Iris pigment epithelial cell (primary cell): ENCODE results near the gene SNX24.

- RRBS: 2% methylated on average over 33 of the region's 97 CpGs
Measured at GRCh38 chr5:122845184-122846206, at the start of gene SNX24. SNX24 (plus strand) TSS chr5:122845613.

- RRBS: no CpG with 5 or more reads among the region's 2 CpGs
Measured at GRCh38 chr5:123019622-123020024, 16.9 kb downstream of the PPIC start.

GRCh38 chr5:123035651-123036321 lies 739 bp downstream of the PPIC start:
- RRBS: under 1% methylated on average over 15 of the region's 47 CpGs

DNA sequence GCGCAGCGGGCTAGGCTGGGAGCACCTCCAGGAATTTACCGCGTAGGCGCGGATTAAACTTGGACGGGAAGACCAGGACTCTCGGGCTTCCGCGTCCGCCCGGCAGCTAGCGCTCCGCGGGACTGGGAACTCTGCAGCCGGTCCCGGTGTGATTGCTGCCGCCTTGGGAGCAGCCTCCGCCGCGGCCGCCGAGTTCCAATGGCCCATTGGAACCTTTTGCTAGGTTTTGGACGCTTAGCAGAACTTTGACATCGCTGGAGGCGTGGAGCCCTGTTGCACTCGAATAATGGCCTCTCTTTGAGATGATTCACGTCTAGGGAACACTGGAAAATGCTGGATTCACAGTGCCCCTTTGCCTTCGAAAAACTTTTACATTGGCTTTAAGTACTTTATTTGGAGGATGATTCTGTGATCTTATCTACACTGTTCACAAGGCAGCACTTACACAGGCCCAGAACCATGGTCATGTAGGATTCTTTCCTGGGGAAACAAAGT lies 459 bp upstream of the PPIC start:
- RRBS: 4% methylated on average over 8 of the region's 29 CpGs

GRCh38 chr5:123119281-123119970 lies 30.4 kb downstream of the PRDM6 start:
- RRBS: no CpG with 5 or more reads among the region's 8 CpGs

DNA sequence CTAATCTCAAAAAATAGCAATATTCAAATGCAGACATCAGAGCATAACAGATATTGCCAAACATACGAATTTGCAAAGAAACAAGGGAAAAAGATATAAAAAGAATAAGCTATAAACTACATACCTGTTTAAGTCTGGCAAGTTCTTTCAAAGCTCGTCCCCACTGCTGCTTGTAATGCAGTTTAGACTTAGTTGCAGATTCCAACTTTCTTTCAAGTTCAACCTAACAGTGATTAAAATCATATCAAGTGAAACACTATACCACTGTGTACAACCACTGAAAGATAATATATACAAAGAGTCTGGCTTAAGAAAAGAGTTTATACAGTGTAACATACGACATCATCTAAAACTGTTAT lies 58.9 kb downstream of the CEP120 start:
- RRBS: no CpG with 5 or more reads among the region's 3 CpGs

DNA sequence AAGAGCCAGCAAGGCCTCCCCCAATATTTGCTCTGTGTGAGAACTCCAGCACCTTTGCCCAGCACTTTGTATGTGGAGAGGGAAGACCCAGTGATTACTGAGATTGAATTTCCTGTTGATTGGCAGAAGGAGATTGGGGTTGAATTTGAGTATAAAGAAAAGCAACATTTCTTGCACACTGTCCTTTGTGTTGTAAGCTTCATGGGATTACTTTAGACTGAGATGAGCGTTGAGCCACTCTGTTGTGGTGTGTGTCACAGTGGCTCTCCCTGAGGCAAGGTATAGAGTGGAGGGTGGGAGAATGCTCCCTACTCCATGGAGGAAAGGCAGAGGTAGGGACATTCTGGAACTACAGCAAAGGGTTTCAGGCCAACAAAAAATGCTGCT lies 5.9 kb upstream of the CEP120 start:
- RRBS: no CpG with 5 or more reads among the region's 1 CpG

GRCh38 chr5:123545334-123546020 lies 33.5 kb downstream of the CSNK1G3 start:
- RRBS: no CpG with 5 or more reads among the region's 8 CpGs

- RRBS: no CpG with 5 or more reads among the region's 3 CpGs
Measured at GRCh38 chr5:124087047-124087379, 575.0 kb downstream of the CSNK1G3 start.

DNA sequence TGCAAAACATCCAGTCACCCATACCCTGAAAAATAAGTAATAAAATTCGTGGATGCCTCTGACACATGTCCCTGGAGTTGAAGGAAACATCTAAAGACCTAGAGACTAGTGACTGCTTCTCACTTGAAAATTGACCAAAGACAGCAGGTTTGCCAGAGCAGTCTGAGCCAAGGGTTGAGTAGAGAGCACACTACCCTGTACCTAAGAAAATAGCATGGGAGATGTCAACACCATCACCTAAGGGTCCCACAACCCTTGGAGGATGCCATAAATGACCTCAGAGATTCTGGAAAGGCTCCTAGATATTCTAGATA lies 536.7 kb downstream of the ZNF608 start:
- RRBS: no CpG with 5 or more reads among the region's 1 CpG

- RRBS: no CpG with 5 or more reads among the region's 6 CpGs
Measured at GRCh38 chr5:124402059-124402695, 344.3 kb downstream of the ZNF608 start.

GRCh38 chr5:124677478-124677742 lies 69.0 kb downstream of the ZNF608 start:
- RRBS: no CpG with 5 or more reads among the region's 4 CpGs

DNA sequence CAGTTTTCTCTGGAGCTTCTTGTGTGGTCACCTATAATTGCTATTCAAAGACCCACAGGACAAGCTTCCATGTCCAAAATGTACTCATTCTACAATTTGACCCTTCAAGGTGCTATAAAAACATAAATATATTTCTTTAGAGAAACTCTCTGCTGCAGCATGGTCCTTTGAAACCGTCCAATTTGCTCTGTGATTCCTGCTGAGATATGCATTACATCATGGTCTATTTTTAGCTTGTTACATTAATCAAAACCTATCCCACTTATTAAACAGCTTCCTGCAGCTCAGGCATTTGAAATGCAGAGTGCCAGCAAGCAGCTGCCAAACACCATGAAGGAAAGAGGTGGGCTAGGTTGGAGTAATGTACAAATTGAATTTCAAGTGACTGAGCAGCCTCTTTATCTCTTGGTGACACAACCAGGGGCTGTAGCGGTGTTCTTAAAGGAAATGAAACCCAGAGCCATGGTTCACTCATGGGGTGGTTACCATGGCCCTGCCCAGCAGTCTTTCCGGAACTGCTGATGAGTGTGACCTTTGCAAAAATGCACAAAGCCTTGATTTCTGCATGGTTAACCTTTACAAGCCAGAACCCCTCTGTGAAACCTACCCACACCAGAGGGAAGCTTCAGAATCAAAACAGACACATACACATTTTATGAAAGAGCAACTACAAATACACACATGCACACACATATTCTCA lies 155.7 kb upstream of the ZNF608 start:
- RRBS: no CpG with 5 or more reads among the region's 3 CpGs

GRCh38 chr5:124951457-124952233 lies 205.2 kb upstream of the ZNF608 start:
- RRBS: 90% methylated on average over 1 of the region's 6 CpGs

DNA sequence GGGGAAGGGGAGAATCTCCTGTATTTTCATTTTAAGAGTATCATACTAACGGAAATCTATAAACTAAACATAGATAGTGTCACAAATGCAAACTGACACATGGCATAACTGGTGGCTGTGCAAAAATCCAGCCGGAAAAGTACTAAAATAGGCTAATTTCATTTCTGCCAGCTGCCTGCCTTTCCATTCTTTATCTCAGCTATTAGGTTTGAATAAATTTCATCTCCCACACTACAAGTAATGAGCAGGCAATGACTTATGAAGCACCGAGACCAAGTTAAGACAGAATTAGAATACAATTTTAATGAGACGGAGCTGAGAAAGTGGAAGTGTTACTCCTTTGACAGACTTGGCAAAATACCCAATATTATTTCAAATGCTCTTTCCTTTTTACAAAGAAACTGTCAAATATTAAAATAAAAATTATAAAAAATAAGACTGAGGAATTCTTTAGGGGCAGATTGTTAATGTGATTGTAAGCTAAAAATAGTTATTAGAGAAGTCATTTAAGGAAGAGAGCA lies 258.9 kb upstream of the ZNF608 start:
- RRBS: no CpG with 5 or more reads among the region's 4 CpGs

DNA sequence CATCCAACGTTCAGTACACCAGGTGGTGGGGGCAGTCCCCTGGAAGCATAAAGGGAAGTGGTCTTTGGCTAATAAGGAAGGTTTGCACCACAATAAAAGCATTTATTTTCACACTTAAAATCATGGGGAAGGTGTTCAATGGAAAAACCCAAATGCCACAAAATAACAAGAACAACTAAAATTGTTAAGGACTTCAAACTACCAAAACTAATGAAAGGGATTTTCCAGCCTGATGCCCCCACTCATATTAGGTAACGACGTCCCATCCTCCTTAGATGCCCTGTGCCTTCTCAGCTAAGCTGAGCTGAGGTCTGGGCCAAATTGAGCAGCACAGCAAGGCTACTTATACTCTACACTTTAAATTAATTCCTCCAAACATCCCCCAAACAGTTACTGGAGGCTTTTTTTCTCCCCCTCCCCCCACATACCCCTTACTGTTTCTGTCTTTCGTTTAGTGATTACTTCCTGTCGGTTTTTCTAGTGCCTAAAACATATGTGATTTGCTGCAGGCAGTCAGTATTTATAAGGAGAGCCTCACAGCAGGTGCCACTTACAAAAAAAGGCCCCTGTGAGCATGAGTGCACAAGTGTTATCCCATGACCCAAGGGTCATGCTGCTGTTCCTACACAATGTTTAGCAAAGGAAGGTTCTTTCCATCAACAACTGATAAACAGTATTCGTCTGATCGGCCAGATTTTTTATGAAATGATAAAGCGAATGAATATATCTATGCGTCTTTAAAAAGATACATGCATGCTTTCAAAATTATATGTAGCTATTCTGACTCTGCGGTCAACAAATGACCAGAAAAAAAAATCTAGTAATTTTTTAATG lies 259.8 kb upstream of the ZNF608 start:
- RRBS: no CpG with 5 or more reads among the region's 10 CpGs

GRCh38 chr5:125200206-125200774 lies 453.9 kb upstream of the ZNF608 start:
- RRBS: no CpG with 5 or more reads among the region's 11 CpGs

GRCh38 chr5:125225401-125225641 lies 478.9 kb upstream of the ZNF608 start:
- RRBS: no CpG with 5 or more reads among the region's 2 CpGs

- RRBS: no CpG with 5 or more reads among the region's 7 CpGs
Measured at GRCh38 chr5:125575914-125576749, 829.7 kb upstream of the ZNF608 start.

DNA sequence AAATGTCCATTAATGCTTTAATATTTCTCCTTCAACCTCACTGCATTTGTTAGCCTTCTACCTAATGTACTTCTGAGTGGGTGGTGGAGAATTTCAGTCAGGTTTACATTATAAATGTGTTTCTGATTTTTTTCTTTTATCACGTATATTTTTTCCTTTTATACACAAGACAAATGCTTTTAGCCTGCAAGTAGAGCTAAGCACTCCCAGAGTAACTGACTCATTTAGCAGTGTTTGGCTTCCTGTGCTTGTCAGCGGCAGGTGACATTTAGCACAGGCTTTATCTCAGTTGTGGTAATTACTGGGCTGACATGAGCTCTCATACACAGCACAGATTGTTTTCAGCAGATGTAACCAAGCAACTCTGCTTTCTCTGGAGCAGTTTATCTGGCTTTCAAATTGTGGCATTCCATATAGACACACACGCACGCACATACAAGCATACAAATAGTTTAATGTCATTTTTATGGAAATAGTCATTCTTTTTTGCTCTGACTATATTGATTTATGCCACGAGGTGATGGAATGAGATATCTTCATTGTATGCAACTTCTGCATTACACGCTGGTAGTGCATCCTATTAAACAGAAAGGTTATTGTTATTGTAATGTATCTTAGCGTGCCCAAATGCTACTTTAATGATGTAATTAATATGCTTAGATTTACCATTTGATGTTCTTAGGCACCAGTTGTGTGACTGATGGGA lies 379.1 kb upstream of the GRAMD2B start:
- RRBS: no CpG with 5 or more reads among the region's 7 CpGs